Osteocyte (in vitro differentiated cells): ENCODE results near the gene FGD2.

- PRO-cap = no peak
These were observed 11.5 kb downstream of the PI16 start for GRCh38 chr6:36965633-36966938.

- PRO-cap = no peak
These were observed 7.2 kb upstream of the FGD2 start for GRCh38 chr6:36997759-36999102.

DNA sequence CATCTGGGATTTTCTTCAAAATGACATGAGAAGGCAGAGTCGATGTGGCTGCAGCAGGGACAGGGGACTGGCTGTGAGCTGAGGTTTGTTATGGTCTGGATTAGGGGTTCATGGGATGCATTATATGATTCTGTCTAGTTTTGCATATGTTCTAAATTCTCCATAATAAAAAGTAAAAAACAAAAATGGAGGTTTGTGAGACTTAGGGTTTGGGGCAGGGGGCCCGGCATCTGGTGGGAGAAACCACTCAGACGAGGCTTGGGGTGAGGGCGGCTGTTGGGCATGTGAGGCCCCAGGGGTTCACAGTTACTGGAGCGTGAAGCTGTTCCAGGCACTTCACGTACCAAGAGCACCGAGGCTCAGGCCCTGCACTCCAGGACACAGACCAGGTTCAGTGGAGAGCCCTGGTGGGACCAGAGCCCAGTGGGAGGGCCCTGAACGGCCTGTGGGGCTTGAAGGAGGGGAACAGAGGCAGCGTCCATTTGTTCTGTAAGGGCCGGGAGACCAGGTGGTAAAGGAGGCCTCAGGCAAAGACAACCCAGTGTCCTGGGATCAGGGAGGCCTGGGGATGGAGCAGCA, 1.5 kb upstream of the FGD2 start:
- PRO-cap = no peak

GRCh38 chr6:37005242-37005970, at the start of gene FGD2:
Gene FGD2, plus strand, starts transcription at chr6:37005655.
- PRO-cap = no peak

- PRO-cap = no peak
These were observed 22.2 kb downstream of the FGD2 start for GRCh38 chr6:37027510-37028168.

- PRO-cap = bidirectional peak, plus-strand start at chr6:37102880, minus-strand start at chr6:37102764
These were observed 67.5 kb upstream of the PIM1 start for GRCh38 chr6:37102050-37103181.

GRCh38 chr6:37209442-37210061, 39.6 kb downstream of the PIM1 start:
- PRO-cap = no peak

DNA sequence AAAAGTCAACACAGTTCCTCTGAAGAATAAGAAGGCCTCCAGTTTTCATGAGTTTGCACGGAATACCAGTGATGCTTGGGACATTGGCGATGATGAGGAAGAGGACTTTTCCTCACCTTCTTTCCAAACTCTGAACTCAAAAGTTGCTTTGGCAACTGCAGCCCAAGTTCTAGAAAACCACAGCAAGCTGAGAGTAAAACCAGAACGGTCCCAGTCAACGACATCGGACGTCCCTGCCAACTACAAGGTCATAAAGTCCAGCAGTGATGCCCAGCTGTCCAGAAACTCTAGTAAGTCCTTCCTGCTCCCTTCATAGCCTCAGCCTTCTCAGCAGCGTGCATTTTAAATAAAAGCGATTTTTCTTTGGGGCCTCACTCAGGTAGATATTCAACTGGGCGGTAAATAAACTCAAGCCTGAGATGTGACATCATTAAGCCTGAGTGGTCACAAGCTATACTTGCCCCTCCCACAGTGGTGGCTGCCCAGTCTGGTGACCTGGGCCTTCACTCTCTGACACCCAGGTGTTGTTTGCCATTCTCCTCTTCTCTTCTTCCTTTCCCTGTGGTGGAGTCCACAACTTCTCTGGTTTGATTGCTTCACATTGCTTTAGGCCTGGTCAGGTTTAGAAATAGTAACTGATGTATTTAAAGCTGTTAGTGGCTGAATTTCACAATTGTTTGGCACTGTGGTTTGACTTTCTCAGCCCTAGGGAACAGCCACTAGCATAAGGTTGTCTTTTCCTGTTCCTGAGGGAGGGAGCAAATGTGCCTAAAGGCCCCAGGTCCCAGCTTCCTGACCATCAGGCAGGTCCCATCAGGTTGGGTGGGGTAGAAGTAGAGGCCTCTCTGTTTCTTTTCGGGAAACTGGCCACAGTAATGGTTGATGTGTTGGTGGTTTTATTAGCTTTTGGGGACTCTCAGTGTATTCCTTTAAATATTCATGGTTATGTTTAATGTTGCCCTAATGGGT, 21.7 kb upstream of the TMEM217 start:
- PRO-cap = no peak

GRCh38 chr6:37454607-37455164, 21.7 kb downstream of the CMTR1 start:
- PRO-cap = no peak

DNA sequence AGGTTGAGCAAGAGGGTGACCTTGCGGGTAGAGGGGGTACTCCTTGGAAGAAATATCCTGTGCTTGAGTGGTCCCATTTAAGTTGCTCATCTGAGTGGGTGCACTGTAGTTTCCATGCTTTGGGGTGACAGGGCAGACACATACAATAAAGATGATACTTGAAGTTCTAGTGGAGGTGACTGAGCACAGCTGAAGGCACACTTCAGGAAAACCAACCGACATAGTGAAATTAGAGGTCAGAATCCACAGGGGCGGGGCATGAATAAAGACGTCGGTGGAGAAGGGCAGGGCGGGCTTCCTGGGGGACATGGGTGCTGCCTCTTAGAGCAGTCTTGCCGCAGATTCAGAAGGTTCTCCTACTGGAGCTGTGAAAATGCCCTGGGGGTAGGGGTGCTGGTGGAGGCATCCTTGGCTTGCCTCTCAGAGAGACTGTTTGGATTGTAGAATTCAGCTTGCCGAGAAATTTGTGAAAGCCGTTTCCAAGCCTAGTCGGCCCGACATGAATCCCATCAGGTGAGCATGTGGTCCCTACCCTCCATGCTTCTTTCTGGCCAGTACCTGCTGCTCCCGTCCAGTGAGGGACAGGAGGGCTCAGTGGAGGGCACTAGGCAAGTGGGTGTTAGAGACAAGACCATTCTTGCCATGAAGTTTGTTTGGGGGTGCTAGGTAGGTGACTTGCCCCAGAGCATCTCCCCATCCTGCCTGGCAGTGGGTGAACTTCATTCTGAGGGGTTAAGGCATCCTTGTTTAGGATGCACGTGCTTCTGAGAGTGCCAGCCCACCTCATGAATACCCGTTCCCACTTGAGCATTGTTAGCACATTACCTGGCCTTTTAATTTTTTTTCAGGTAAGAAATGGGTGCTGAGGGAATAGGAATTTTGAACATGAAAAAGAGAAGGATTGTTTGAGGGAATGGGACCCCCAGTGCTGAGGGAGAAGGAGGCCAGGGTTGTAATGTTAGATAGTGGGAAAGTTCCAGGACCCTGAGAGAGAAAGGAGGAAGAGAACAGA, 23.7 kb downstream of the CCDC167 start:
- PRO-cap = no peak

- PRO-cap = no peak
These were observed 67.2 kb downstream of the MDGA1 start for GRCh38 chr6:37630365-37630928.

GRCh38 chr6:37679853-37680531, 17.7 kb downstream of the MDGA1 start:
- PRO-cap = no peak

DNA sequence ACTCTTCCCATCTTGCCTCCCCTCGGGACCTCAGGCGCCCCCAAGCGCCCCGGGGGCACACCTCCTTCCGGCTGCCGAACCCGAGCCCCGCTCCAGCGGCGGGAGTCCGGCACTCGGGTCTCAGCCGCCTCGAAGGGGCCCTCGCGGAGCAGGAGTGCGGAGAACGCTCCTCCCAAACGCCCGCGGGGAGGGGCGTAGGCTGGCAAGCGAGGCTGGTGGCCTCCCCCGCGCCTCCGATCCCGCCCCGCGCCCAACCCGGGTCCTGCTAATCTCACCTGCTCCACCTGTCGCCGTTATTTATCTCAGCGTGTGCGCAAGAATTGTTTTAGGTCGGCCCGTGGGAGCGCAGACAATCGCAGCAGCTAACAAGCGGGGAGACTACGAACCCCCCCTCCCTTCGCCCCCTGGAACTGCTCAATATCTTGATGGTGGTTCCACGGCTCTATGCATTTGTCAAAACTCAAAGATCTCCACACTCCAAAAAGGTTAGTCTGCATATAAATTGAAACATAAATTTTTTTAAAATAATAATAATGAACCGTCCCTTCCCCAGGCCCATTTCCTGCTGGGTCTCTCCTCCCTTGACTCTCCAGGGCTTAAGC, 1.3 kb upstream of the MDGA1 start:
- PRO-cap = no peak

- PRO-cap = bidirectional peak, plus-strand start at chr6:37819528, minus-strand start at chr6:37819015
These were observed 1.0 kb upstream of the ZFAND3 start for GRCh38 chr6:37818127-37819276.

GRCh38 chr6:37848567-37849382, 29.2 kb downstream of the ZFAND3 start:
- PRO-cap = no peak

GRCh38 chr6:37925797-37926282, 106.3 kb downstream of the ZFAND3 start:
- PRO-cap = no peak

DNA sequence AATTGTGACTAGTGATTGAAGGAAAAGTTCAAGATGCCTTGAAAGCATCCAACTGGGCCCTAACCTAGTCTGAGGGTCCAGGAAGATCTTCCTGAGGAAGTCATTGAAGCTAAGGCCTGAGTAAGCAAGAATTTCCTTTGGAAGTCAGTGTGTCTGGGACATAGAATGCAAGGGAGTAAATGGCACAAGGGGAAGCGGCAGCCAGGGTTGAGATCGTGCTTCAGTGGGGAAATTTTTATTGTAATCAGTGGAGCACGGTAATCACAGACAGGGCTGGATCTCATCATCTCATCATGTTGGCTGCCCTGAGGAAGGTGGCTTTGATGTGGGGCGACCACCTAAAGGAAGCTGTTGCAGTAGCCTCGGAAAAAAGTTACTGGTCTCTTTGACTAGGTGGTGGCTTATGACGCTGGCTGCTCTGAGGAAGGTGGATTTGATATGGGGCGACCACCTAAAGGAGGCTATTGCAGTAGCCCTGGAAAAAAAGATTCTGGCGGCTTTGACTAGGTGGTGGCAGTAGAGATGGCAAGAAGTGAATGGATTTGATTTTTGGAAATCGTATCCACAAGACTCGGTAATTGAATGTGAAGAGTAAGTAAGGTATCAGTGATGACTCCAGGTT, 320.0 kb downstream of the ZFAND3 start:
- PRO-cap = no peak

DNA sequence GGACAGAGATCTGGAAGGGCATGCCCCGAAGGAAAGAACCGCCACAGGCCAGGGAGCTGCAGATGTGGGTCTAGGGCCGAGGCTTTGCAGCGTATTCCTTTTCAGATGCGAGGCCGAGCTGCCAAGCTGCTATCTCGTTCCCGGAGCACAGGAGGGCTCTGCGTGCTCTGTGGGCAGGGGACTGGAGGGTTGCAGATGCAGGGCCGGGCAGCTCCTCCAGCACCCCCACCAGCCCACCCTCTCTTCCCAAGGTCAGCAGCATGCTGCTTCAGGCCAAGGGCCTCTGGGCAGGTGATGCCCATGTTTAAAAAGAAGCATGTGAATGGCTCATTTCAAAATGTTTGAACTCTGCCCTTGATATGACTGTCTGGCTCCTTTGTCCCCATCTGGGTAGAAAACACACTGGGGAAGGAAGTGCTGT, 353.2 kb downstream of the ZFAND3 start:
- PRO-cap = no peak

- PRO-cap = no peak
These were observed 270.9 kb downstream of the BTBD9 start for GRCh38 chr6:38368610-38369548.

DNA sequence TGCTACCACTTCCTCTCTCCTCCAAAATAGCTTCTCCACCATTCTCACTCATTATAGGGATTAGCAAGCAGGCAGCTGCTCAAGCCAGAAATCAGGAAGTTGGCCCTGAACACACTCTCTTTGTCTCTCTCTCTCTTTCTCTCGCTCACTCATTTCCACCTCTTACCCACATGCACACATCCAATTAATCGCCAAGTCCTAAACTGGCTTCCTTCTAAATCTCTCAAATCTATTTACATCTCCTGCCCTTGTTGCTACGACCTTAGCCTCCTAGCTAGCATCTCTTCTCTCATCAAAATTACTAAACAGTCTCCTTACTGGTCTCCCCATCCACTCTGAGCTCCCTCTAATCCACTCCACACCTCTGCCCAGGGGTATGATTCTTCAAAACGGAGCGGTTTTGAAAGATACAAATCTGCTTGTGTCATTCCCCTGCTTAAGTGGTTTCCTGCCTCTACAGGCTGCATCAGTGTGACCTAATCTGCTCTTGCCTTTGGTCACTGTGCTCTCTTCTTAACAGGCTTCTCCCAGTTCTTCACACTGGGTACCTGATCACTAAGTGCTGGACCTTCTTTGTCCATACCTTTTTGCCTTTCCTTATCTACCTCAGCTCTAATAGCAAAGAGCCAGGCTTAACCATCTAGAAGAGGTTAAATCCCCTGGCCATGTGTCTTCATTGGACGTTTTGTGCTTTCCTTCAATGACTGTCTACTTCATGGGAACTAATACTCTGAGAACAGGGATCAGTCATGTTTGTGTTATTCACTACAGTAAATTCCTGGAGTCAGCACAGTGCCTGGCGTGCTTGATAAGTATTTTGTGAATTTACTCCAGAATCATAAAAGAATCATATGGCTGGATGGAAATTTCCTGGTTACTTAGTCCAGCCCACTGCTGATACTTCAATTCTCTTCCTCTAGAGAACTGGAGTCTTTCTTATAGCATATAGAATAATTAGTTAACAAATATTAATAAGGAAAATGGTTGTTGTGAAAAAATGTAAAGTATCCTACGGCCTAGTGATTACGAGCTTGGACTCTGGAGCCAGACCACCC, 195.9 kb downstream of the BTBD9 start:
- PRO-cap = no peak